Kidney (tissue), 2 donors: ENCODE results near the genes PLA1A, CSTA and KPNA1.

DNA sequence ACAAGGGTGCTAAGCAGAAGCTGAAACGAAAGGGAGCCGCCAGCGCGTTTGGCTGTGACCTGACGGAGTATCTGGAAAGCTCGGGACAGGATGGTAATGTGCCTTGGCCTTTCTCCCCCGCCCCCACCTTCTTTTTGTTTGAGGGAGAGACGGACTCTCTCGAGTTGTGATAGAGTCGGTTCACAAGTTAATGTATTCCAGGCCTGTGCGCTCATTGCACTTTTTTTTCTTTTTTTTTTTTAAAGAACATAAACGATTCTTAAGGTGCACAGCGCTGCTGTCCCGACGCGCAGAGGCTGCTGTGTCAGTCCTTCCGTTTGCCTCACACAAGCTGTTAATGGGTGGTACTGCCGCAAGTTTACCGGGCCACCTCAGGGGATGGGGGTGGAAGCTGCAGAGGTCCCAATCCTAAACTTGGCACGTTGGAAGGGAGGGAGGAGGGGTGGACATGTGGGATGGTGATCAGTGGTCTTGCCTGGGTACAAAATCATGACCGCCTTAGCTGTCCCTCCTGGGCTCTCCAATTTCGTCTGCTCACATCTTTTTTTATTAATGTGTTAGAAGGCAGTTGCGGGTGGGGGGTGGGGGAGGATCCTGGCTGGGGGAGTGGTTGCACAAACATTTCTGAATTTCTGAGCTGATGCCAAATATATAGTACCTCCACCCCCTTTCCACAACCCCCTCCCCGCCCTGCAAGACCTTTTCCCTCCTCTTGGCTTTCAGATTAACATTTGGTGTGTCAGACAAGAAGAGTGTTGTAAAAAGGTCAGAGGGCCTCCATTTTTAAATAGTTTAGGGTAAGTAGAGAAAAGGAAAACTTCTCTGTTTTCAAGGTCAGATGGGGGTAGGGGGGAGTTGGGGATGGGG lies 962 bp downstream of the ARHGAP31 start:
- PRO-cap = bidirectional peak, plus-strand start at position 132 of the sequence, minus-strand start at position 71 of the sequence; unidirectional peak, minus-strand start at position 532 of the sequence
- RRBS = no CpG with 5 or more reads among the region's 24 CpGs

DNA sequence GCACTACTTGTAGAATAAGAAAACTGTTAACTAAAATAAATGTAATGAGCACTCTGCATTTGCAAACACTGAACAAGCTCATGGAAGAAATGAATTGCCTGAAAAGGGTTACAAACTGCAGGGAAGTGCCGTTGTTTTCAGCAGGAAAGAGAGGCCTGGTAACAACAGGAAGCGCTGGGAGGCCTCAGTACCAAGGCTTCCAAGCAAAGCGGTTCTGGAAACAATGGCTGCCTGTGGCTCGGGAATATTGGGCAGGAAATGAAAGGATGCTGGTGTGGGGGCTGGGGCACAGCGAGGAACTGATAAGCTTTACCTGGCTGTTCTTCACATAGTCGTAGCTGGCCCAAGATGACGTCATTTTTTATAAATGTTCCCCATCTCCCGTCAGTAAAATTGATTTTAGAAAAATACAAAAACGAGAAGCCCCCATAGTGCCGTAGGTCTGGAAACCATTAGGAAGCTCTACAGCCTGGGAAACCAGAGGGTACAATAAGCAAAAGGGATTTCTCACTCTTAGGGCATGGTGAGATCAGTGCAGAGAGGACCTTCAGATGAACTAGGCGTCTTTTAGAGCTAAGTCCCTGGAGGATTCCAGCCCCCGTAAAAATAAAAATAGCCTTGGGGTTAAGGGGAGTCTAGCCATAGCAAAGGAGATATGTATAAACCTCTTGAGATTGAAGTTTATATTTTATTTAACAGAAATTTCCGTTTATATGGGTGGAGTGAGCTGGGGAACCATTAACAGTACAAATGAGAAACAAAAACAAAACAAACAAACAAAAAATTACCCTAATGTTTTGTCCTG lies 56.1 kb downstream of the ARHGAP31 start:
- PRO-cap = no peak
- RRBS = no CpG with 5 or more reads among the region's 13 CpGs

DNA sequence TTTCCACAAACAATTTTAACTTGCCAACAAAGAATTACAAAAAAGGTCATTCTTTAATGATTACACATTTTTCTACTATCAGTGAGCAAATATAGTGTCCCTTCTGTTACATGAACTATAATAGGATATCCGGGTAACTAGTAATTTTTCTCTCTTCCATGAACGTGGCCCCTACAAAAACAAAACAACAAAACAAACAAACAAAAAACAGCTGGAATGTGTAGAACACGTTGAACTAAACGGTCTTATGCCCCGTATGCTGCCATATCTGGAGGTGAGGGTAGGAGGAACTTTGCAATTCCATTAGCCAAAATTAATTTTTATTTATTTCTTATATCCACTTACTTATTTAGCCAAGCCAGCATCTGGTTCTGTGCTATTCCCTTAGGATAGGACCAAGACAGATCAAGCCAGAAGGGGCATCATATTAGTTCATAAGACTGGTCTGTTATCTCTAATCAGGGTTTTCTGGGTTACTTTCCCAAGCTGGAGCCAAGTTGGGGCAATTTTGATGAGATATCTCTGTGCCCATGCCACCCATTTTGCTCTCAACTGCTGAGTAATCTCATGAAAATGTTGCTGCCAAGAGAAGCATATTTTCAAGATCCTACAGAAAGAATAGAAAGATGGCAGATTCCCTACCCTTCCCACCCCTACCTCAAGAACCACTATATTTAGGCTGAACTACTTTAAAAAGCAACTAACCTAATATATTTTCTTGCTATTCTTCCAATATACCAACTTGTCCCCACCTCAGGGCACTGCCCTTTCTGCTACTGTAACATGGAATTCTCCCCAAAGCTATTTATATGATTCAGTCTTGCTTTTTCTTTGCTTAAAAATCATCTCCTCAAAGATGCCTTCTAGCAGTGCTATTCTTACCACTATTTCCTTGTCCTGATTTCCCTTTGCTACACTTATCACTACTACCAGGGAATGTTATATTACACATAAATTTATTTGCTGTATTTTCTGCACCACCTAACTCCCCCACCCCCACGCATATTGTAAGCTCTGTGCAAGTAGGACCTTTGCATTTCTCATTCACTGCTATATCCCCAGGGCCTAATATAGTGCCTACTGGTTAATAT lies 33.6 kb downstream of the TMEM39A start:
- PRO-cap = no peak
- RRBS = 100% methylated on average over 1 of the region's 6 CpGs

- PRO-cap = no peak
- RRBS = no CpG with 5 or more reads among the region's 4 CpGs
Observed at GRCh38 chr3:119562744-119563278, 3.4 kb upstream of the CD80 start.

- PRO-cap = no peak
- RRBS = no CpG with 5 or more reads among the region's 7 CpGs
Observed at GRCh38 chr3:119597263-119598204, at the start of gene PLA1A. Gene PLA1A, plus strand, starts transcription at chr3:119597885.

GRCh38 chr3:119650234-119651036 lies 10.0 kb downstream of the POPDC2 start:
- PRO-cap = no peak
- RRBS = no CpG with 5 or more reads among the region's 3 CpGs

DNA sequence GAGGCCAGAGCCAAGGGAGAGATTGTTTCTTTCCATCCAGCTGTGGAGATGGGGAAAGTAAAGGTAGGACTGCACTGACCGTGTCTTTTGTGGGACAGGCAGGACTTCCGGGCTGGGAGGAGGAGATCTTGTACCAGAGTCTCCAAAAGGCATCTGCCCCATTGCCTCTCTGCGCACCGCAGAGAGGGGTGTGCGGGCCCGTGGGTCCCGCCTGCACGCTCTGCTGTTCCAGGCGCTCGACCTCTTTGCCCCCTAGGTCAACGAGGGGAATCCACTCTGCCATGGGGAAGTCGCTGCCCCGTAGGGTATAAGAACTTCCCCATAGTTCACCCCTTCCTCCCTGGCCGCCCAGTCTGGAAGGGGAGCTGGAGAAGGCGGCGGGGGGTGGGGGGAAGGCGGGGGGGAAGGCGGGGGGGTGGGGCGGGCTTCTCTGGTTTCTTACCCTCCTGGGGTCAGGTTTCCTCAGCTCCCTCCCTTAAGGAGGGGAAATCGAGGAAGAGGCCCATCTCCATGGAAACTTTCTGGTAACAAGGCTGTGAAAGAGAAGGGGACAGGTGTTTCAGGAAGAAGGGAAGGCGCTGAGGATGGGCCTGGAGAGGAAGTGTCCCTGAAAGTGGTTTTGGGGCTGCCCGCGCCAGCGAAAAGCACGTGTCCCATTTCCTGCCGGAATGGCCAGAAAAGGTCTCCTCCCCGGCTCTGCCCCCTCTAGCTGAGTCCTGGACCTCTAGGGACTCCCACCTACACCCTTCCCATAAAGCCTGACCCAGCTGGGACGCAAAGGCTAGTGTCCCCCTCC lies 27.5 kb downstream of the NR1I2 start:
- PRO-cap = no peak
- RRBS = no CpG with 5 or more reads among the region's 28 CpGs

DNA sequence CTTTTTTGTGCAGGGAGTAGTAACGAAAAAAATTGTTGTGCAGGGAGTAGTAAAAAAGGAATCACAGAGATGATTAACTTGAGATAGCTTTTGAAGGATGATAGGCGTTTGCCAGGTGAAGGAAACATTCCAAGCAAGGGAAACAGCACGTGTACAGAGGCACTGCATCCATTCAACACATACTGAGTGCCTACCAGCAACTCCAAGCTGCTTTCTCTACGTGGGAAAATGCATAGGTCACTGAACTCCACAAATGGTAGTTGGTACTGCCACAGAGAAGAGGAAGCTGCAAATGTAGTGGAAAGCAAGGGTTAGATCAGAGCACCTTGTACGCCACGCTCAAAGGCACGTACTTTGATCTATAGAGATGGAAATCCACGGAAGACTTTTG lies 1.1 kb downstream of the LRRC58 start:
- PRO-cap = no peak
- RRBS = no CpG with 5 or more reads among the region's 8 CpGs

- PRO-cap = unidirectional peak, minus-strand start at chr3:120402716
- RRBS = no CpG with 5 or more reads among the region's 6 CpGs
Observed at GRCh38 chr3:120402566-120403105, 48.2 kb downstream of the FSTL1 start.

DNA sequence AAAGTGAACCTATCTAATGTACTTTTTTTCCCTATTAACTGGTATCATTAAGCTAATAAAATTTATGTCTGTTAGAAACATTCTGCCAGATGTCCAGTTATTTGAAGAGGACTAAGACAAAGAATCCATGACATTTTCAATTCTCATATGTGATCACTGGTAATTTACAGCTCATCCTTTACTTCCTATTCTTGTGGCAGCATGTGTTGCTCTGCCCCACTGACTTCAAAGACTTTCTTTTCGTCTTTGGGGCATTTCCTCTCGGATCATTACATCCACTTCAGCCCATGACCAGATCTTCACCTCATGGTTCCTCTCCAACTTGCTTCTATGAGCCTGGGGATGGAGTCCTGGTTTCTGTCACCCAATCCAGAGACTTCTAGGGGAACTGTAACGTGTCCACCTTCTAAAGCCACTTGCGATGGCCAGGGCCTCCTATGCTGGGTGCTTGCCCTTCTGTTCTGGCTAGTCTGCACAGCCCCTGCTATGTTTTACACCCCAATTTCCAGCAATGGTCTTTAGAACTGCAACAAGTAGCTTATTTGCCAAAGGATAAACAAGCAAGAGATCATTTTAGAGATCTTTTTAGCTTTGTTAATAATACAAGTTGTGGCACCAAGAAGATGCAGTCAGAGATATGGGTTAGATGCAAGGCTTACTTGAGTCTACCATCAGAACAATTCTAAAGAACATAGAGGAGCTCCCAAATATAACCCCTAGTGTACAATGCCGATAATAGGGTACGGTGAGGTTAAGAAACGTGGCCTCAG lies 4.6 kb downstream of the FSTL1 start:
- PRO-cap = no peak
- RRBS = no CpG with 5 or more reads among the region's 7 CpGs

- PRO-cap = no peak
- RRBS = no CpG with 5 or more reads among the region's 4 CpGs
Observed at GRCh38 chr3:120646563-120647331, 35.3 kb downstream of the HGD start.

DNA sequence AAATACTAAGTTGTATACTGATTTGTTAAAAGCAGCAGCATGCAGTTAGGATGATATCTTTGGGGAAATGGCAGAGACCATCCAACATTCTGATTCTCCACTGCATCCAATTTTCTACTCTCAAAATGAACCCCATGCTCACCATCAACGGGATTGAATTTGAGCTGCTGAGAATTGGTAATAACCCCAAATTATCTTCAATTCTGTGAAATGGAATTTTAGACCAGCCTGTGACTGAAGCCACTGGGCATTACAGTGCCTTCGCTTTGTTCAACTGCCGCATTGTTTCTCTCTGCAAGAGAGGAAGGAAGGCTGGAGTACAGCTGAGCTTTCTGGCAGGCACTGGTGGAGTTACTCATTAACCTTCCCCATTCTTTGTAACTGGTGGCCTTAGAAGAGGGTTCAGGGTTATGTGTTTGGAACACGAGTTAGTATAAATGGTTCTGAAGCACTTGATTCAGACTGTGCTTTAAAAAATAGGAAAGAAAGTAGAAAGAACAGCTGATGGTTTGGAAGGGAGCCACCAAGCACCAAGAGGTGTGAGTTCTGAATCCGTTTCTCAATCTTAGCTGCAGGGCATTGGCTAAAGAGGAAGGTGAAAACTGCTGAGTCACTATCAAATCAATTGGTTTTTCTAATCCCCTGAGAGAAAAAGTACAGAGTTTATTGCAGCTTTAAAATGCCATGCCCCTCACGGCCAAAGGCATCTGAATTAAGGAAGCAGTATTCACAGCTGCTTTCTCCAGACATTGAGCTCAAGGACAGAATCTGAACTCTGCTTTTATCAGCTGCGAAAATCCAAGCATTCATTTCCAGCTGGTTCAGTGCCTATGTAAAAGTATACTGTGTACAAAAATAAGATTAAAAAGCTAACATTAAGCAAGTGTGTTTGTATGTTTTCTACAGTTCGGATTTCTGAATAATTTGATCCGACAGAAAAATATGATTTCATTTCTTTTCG lies 3.6 kb downstream of the HGD start:
- PRO-cap = no peak
- RRBS = no CpG with 5 or more reads among the region's 10 CpGs

GRCh38 chr3:120907653-120908161 lies 298 bp upstream of the STXBP5L start:
- PRO-cap = no peak
- RRBS = 0% methylated on average over 2 of the region's 23 CpGs

- PRO-cap = unidirectional peak, minus-strand start at chr3:121696426
- RRBS = no CpG with 5 or more reads among the region's 7 CpGs
Observed at GRCh38 chr3:121695954-121696701, 35.4 kb upstream of the HCLS1 start.

DNA sequence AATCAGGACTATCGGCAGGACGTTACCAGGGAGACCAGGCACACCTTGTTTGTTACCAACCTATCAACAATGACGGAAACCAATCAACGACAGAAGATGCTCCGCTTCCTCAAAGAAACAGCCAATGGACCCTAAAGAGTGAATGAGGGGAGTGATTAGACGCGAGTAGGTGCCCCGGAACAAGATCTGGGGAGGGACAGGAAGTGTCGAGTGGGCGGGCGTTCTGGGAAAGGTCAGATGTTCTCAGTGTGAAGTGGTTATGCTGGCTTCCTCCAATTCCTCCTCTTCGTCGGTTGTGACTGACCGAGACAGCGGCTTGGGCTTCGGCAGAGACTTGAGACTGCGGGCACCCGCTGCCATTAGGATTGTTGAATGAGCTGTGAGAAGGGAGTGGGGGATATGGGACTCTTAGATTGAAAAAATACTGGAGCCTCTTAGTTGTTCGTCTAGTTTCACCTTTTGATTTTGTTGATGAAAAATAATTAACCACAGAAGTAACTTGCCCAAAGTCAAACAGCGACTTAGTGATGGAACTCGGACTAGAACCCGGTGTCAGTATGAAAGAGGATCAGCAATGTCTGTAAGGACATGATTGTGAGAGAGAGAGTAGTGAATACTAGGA lies 356 bp upstream of the GOLGB1 start:
- PRO-cap = bidirectional peak, plus-strand start at position 236 of the sequence, minus-strand start outside the sequence
- RRBS = 6% methylated on average over 5 of the region's 22 CpGs

GRCh38 chr3:121919114-121919504 lies 24.9 kb downstream of the SLC15A2 start:
- PRO-cap = no peak
- RRBS = no CpG with 5 or more reads among the region's 10 CpGs

DNA sequence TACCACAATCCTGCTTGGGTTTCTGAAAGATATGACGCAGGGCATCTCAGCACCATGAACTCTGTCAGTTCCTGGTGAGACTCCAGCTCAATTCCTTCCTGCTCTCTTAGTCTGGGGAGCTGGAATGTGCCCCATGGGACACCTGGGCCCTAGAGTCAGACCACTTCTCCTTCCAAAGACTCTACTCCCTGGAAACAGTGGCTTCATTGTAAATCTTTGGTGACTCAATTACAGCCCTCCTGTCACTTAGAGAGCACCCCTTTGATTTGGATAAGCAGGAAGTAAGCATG lies 50.5 kb downstream of the CD86 start:
- PRO-cap = unidirectional peak, minus-strand start at position 63 of the sequence
- RRBS = no CpG with 5 or more reads among the region's 1 CpG

- PRO-cap = unidirectional peak, plus-strand start at chr3:122325248
- RRBS = no CpG with 5 or more reads among the region's 8 CpGs
Observed at GRCh38 chr3:122324734-122325399, at the start of gene CSTA. Gene CSTA, plus strand, starts transcription at chr3:122325248.

DNA sequence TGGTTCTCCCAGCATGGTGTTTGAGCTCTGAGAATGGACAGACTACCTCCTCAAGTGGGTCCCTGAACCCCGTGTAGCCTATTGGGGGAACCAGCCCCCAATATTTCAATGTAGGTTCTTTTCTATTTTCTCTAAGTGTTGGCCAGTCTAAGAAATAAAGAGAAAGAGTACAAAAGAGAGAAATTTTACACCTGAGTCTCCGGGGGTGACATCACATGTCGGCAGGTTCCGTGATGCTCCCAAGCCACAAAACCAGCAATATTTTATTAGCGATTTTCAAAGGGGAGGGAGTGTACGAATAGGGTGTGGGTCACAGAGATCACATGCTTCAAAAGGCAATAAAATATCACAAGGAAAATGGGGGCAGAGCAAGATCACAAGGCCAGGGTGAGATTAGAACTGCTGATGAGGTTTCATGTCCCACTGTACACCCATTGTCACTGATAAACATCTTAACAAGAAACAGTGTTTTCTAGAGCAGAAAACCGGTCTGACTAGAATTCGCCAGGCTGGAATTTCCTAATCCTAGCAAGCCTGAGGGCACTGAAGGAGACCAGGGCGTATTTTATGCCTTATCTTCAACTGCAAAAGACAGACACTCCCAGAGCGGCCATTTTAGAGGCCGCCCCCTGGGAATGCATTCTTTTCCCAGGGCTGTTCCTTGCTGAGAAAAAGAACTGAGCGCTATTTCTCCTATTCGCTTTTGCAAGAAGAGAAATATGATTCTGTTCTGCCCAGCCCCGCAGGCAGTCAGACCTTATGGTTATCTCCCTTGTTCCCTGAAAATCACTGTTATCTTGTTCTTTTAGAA lies 27.8 kb upstream of the WDR5B start:
- PRO-cap = no peak
- RRBS = no CpG with 5 or more reads among the region's 14 CpGs

DNA sequence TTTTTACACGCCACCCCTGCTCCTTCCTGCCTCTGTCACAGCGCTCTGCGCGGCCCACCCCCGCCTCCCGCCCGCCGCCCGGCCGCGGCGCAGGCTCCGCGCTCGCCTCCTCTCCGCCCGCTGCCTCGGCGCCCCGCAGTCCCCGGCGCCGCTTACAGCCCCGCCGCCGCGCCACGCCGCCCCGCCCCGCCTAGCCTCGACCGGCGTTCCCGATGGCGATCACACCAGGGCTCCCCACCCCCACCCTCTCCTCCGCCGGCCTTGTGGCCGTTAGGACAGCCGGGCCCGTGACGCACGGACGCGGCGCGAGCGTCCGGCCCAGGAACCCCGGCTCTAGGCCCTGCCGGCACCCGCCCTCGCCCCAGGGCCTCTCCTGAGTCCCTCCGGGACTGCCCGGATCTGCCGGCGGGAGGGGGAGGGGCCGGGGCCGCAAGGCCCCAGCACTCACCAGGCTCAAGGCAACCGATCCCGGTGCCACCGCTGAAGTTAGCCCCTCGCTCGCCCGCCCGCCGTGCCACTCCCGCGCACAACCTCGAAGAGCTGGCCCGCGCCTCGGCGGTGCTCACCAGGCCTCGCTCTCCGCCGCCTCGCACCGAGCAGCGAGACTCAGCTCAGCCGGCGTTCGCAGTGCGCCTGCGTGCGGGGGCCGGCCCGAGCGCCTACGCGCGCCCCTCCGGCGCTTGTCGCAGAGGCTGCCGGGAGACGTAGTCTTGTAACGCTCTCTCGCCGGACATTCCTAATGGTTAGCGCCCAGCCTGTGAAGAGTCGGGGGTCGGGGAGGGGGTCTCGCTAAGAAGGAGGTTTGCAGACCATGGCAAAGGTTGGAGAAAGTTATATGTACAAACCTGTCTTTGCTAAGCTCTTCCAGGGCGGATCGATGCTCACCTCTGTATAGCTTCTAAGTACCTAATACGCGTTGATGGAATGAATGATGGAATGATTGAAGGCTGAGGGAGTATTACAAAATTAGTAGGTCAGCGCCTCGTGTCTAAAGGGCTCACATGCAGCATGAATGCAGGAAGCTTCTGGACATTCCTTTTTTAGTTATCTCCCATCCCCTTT lies at the start of gene KPNA1:
Gene KPNA1 (minus strand): TSS at position 631 of the 1,062 bp plus-strand sequence.
- PRO-cap = bidirectional peak, plus-strand start at position 138 of the sequence, minus-strand start at position 127 of the sequence; unidirectional peak, minus-strand start at position 250 of the sequence; unidirectional peak, minus-strand start at position 335 of the sequence; unidirectional peak, minus-strand start at position 591 of the sequence
- RRBS = 2% methylated on average over 44 of the region's 110 CpGs